HTERT-HM (cell line): ENCODE measurements around a stretch of chr3.

DNA sequence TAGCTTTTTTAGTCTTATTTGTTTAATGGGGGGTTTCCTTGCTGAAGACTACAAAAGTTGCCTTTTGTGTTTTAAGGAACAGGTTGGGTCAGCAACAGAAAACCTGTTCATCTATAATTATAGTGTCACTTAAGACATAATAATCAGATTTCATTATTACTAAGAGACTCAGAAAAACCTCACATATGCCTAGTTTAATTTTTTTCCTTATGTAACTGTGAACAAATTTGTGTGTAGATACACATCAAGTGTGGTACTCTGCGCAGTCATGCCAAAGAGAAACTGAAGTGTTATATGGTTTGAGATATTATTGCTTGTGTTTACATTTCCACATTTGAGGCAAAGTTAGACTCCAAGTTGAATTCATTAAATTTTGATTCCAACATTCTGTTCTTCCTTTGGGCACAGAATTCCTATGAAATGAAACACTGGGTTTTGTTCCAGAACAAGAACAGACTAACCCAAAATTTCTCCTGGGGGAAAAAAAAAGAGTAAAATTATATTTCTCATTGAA, 2.2 kb downstream of the MBNL1 start:
- RRBS: no CpG with 5 or more reads among the region's 1 CpG

GRCh38 chr3:152308804-152309833, 40.4 kb downstream of the MBNL1 start:
- RRBS: 53% methylated on average over 1 of the region's 8 CpGs

GRCh38 chr3:152341980-152342809, 73.5 kb downstream of the MBNL1 start:
- RRBS: no CpG with 5 or more reads among the region's 3 CpGs

DNA sequence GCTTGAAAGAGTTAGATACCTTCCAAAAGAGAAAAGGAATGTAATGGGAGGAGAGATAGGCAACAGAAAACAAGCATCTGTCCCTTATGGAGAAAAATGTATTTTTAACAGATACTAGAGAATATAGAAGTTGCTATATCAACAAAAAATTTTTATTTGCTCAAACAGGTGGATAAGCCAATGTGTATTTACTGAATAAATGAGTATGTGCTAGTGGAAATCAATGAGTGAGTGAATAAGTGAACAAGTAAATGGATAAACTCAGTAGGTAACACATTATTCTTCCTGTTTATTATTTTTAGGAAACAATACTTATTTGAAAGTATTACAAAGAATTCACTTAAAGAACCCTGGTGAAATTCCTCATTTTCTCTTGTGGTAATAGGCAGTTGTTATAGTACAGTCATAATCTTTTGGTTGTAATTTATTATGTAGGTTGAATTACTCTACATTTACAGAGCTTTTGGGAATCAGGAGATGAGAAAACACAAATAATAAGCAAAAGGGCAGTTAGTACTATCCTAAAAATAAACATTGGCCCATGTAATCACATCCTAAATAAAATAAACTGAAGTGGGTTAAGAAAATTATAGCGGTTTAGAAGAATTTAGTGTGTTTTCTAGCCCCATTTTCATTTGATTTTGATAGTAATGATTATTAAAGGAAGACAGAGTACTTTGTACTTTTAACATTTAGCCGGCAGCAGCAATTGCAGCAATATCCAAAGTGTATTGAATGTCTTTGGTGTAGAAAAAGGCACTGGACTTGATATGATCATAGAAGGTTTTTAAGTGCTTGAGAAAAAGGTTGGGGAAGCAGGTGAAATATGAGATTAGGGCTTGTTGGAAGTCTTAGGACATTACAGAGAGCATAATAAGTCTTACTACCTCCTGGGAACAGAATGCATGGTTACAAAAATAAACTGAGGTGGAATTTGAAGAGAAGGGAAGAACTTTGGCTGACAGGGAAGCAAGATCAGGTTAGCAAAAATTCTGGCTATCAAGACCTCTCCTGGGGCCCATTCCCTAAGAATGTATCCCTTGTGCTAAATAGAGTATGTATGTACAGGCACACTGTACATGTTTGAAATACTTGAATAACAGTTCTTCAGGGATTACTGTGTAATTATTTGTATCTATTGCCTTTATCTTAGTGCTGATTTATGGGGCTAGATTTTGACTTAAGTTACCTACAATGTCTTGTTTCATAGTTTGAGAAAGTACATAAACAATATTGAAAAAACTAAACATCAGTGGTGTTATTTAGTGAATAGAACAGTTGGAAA, 79.8 kb downstream of the MBNL1 start:
- RRBS: no CpG with 5 or more reads among the region's 2 CpGs

GRCh38 chr3:152604251-152604681, 230.7 kb upstream of the P2RY1 start:
- RRBS: no CpG with 5 or more reads among the region's 1 CpG

- RRBS: no CpG with 5 or more reads among the region's 2 CpGs
Measured at GRCh38 chr3:152658928-152659179, 176.1 kb upstream of the P2RY1 start.

DNA sequence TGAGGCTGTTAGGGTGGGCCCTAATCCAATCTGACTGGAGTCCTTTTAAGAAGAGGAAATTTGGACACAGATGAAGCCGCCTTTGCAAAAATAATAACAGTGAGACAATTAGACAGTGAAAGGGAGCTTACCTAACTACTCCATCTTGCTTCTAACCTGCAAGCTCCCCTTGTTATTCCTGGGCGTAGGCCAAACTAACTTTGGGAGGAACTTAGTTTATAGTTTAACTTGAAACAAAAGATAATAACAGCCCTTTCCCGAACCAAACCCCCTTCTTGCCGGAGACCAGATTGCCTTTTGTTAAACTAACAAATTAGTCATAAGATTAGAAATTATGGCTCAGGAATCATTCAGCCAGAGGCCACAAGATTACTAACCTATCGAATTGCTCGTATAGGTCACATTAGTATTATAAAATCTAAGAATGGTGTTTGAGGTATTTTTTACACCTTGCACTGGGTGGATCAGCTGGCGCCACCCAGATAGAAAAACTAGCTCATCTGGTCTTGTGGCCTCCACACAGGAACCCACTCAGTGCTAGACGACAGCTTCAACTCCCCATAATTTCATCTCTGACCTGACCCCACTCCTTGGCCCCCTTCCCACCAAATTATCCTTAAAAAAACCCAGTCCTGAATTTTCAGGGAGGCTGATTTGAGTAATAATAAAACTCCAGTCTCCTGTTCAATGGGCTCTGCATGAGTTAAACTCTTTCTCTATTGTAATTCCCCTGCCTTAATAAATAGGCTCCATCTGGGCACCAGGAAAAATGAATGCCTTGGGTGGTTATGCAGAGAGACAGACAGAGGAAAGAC, 65.2 kb upstream of the RAP2B start:
- RRBS: no CpG with 5 or more reads among the region's 8 CpGs

DNA sequence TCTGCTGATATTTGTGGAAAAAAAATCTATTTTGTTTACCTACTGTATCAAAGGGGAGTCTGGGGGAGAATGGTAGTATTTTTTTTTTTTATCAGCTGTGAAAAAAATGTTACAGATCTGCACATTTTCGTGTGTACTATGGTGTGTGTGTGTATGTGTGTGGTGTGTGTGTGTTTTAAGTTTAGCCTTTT, 1.9 kb downstream of the RAP2B start:
- RRBS: no CpG with 5 or more reads among the region's 1 CpG

GRCh38 chr3:153164444-153165318, 2.7 kb downstream of the RAP2B start:
- RRBS: no CpG with 5 or more reads among the region's 2 CpGs

DNA sequence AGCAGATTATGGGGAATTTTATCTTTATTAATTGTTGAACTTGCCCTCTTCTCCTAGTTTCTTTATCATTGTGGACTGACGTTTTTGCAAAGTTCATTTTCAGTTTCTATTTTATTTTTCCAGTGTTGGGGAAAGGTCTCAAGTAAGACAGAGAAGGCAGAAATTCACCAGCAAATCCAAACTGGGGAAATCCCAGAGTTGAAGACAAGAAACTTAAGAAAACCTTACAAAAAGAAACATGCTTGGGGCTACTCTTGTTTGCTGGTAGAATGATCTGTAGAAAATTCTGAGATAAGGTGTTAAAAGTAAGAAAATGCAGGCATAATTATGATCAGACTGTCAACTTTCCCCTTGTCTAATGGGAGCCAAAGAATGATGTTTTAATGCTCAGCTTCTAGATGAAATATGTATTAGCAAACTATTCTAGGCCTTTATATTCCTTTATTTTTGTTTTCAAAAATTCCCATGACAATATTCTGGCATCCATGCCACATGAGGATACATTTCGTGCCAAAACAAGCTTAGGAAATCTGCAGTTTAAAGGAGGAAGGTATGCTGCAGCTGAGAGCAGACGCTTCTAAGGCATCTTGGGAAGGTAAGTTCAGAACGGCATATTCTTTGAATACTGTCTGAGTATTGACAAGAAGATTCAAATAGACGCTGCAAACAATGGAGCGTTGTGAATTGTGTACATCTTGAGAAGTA, 158.4 kb downstream of the RAP2B start:
- RRBS: no CpG with 5 or more reads among the region's 6 CpGs

- RRBS: no CpG with 5 or more reads among the region's 3 CpGs
Measured at GRCh38 chr3:153541818-153542329, 379.8 kb downstream of the RAP2B start.

DNA sequence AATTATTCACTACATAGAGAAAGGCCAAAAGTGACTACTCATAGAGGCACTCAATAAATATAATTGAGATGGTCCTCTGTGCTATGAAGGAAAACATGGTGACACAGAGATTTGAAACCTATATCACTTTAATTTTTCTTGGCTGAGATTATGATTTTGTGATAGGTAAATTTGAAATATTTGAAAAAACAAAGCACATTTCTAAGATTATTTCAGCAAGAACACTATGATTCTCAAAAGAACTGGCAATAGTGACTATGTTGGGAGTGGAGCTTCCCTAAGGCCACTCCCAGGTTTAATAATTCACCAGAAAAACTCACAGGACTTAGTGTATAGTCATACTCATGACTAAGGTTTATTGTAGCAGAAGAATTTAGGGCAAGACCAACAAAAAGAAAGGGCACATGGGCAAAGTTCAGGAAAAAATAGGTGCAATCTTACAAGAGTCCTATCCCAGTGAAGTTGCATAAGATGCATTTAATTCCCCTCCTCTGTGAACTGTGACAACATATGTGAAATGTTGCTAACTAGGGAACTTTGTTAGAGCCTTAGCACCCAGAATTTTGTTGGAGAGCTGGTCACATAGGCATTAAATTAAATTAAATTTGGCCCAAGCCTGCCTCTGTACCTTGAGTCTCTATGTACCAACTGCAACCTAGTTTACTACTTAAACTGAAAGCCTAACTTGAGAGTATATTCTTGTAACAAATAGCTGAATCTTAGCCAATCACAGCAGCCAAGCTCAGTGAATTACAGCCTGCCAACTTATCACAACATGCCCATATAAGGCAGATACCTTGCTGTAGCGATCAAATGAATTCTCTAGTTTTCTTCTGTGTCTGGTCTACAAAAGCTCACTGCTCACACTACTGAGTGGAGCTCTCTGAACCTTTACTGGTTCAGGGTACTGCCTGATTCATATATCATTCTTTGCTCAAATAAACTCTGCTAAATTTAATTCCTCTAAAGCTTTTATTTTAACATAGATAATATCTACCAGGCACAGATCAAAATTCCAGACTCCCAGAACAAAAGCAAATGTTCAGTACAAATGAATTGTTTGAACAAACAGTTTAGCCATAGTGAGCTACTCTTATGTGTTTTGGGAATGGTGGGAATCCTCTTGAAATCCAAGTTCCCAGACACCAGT, 386.2 kb upstream of the ARHGEF26 start:
- RRBS: no CpG with 5 or more reads among the region's 1 CpG

DNA sequence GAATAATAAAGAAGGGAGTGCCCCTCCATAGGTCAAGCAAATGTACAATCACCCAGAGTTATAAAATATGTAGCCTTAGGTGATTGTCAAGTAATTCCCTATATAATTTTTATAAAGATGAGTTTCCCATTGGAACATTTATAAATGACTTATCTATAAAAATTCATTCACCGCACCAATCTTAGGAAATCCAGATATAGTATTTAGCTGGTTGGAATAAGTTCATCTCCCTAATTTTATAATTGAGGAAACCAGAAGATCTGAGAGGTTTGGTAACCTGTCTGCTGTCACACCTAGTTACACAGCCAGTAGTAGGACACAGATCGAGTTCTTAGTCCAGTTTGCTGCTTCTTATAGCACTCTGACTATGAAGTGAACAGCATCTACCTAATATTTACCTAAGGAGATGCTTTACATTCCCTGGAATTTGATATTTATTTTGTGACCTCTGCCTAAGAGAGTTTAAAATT, 4.0 kb downstream of the ARHGEF26 start:
- RRBS: no CpG with 5 or more reads among the region's 2 CpGs

- RRBS: no CpG with 5 or more reads among the region's 1 CpG
Measured at GRCh38 chr3:154129460-154129769, 8.2 kb downstream of the ARHGEF26 start.

GRCh38 chr3:154129770-154130238, 8.6 kb downstream of the ARHGEF26 start:
- RRBS: no CpG with 5 or more reads among the region's 8 CpGs

DNA sequence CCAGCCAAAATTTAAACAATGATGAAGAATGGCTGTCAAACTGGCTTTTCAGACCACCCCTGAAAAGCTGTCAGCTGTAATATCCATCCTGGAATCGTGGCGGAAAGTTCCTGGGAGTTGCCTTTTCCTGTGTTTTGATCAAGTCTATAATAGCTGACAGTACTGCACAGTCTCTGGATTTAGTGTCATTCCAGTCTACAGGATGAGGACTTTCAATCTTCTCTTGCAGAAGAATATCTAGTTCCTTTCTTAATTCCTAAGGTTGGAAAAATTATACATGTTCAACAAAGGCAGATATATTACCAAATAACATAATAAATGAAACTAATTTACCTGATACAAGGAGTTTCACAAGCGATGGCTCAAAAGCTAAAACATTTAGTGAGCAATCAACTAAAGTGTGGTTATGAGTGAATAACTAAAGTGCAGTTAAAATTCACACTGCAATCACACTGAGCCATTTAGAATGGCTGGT, 48.1 kb downstream of the DHX36 start:
- RRBS: no CpG with 5 or more reads among the region's 3 CpGs

DNA sequence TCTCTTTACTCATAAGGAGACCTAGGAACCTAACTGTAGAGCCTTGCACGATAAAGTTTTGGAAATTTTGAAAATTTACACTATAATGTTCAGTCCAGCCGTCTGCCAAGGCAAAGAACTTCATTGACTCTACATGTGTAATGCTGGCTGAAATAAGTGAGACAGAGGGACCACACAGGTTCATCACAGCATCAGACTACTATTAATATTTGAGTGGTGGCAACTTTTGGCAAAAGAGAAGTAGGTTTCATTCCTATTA, 15.8 kb upstream of the DHX36 start:
- RRBS: no CpG with 5 or more reads among the region's 2 CpGs

DNA sequence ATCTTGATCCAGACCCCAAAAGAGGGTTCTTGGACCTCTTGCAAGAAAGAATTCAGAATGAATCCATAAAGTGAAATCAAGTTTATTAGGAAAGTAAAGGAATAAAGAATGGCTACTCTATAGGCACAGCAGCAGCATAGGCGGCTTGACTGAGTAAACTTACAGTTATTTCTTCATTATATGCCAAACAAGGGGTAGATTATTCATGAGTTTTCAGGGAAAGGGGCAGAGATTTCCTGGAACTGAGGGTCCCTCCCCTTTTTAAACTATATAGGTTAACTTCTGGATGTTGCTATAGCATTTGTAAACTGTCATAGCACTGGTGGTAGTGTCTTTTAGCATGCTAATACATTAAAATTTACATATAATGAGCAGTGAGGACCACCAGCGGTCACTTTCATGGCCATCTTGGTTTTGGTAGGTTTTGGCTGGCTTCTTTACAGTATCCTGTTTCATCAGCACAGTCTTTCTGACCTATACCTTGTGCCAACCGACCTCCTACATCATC, 3.5 kb upstream of the MME start:
- RRBS: no CpG with 5 or more reads among the region's 3 CpGs

DNA sequence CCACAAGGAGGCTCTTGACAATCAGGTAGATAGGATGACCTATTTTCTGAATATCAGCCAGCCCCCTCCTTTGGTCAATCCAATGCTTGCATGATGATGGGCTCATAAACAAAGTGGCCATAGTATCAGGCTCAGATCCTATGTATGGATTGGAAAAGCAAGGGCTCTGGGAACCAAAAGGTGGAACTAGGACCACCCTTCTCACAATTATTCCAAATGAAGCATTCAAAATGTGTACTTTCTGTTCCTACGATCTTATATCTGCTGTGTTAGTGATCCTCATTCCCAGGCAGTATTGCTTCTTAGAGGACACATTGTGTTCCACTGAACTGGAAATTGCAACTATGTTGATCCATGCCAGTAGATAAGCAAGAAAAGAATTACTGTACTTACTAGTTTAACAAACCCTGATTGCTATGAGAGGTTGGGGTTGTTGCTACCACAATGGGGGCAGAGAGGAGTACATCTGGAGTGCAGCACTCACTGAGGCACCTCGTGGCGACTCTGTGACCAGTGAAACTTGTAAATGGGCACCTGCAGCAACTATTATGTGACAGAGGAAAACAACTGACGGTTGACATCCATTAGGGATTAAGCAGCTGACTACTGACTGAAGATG, 168.4 kb upstream of the STRIT1 start:
- RRBS: no CpG with 5 or more reads among the region's 4 CpGs